Left ventricle myocardium (tissue), 1 donor: Measurements from ENCODE around the genes MAP3K20 and OLA1.

DNA sequence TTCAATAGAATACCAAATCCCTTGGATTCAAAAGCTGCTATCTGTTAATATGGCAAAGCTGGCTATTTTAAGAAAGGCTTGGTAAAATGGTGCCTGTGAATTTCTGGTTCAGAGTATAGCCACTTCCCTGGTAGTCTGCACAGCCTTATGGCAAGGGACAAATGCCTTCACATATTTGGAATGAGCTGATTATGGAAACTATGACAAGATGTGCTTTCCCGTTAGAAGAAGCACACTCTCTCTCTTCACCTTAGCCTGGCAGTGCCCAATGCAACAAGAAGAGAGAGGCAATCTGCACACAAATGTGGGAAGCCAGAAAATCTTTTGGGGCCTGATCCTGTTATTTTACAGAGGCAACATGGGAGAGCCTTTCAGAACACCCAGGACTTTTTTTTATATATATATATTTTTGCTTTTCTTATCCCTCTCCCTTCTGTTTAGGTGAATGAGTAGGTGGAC, 47.5 kb upstream of the MAP3K20 start:
- PRO-cap, result bidirectional peak, plus-strand start at position 261 of the sequence, minus-strand start at position 149 of the sequence

- PRO-cap, result bidirectional peak, plus-strand start at chr2:173076287, minus-strand start at chr2:173075780
These were observed at the start of gene MAP3K20 for GRCh38 chr2:173075608-173076152. Gene MAP3K20, plus strand, starts transcription at chr2:173075846.

- PRO-cap, result no peak
These were observed 138.5 kb downstream of the MAP3K20 start for GRCh38 chr2:173214012-173214604.

- PRO-cap, result no peak
These were observed 72.8 kb upstream of the CDCA7 start for GRCh38 chr2:173281946-173282145.

- PRO-cap, result no peak
These were observed 94.1 kb downstream of the CDCA7 start for GRCh38 chr2:173448833-173449138.

GRCh38 chr2:173463073-173463643, 108.5 kb downstream of the CDCA7 start:
- PRO-cap, result no peak

DNA sequence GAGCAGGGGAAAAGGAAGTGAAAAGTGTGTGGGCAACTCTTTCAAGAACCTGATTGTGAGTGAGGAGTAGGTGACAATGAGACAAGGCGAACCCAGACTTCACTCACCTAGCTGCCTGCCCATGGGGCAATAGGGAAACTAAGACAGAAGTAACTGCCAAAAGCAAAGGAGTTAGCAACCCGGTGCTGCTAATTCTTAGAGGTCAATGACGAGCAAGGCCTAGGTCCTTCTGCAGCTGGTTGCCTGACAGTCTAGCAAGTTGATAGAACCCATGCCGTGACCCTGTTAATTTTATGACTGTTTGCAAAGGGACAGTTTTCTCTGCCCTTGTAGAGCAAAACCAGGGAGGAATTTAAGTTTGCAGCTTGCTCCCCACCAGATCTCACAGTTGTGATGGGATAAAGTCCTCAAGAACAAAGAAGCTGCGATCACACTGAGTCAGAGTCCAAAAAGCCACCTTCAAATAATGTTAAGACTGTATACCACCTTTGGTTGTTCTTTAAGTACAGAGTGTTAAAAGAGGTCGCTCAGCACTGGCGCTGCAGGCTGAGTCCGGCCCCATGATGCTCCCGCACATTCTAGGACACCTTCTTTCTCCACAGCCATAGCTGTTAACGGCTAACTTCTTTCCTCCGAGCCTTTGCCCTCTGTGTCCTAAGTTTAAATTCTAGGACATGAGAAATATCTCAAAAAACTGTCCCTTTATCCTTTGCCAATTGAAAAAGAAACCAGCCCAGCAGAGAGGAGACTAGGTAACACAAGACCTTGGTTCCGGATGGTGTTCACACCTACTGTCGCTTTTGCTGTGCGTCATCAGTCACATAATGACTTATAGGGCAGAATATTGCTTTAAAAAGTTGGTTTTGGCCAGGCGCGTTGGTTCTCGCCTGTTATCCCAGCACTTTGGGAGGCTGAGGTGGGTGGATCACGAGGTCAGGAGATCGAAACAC, 66.5 kb downstream of the SP3 start:
- PRO-cap, result no peak

GRCh38 chr2:173927597-173928359, 37.4 kb downstream of the SP3 start:
- PRO-cap, result no peak

DNA sequence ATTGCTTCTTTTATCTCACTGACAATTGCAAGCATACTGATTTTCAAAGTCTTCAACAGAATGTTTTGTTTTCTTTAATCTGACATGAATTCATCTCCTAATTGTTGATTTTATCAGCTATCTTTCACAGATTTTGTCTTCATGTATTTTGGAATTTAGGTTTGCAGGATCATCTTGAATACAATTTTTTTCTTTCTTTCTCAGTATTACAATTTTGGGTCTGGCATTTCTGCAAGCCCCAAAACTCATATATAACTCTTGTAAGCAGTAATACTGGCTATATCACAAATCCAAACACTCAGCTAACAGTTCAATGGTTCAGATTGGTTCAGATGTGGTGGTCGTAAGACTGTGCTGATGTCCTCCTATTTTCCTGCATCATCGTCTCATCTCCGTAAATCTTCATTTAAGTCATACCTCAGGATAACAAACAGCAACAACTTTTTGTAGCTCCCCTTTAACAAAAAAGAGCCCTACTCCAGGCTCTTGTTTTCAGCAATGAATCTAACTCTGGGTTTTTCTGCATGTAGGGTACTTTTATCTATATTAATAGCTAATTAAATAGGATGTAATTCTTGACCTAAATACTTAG, 17.5 kb downstream of the SP3 start:
- PRO-cap, result no peak

DNA sequence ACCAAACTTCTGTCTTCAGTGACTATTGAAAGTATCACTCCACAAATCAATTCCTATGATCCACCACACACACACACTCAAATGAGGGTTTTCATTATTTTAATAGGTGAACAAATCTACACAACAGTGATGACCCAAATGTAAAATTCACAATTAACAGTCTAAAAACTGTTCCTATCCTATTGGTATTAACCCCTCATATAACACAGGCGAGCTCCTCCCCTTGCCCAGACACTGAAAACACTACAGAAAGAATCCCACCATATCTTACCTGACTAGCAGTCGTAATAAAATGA, 2.5 kb downstream of the SP3 start:
- PRO-cap, result no peak

GRCh38 chr2:173990966-173991206, 25.7 kb upstream of the SP3 start:
- PRO-cap, result no peak

DNA sequence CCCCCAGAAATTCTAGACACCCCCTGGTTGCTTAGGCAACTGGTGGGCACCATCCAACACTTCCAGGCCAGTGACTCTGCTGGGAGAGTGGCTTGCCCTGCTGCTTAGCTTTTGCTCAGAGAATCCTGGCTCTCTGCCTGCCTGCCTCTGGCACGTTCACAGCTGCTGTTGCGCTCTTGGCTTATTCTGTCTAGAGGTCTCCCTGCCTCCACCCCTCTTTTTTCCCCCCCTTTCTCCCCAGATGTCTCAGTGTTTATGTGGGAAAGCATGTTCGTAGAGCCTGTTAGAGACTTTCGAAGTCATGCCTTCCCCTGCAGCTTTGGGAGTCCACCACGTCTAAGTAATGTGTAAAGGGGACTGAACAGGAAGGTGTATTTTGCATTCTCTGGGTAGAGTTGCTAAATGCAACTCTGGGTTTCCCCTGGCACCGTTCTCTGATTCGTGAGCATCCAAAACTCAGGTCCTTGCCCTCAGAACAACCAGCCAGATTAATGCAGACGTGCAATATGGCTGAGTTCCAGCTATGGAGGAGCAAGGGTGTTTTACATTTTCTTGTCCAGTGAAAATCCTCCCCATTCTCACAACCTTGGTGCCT, 26.2 kb upstream of the SP3 start:
- PRO-cap, result no peak

- PRO-cap, result unidirectional peak, minus-strand start at chr2:174024162
These were observed 58.8 kb upstream of the SP3 start for GRCh38 chr2:174023595-174024663.

- PRO-cap, result bidirectional peak, plus-strand start at chr2:174025623, minus-strand start at chr2:174025297
These were observed 60.1 kb upstream of the SP3 start for GRCh38 chr2:174025039-174025939.

GRCh38 chr2:174120978-174121700, 127.2 kb downstream of the OLA1 start:
- PRO-cap, result no peak

DNA sequence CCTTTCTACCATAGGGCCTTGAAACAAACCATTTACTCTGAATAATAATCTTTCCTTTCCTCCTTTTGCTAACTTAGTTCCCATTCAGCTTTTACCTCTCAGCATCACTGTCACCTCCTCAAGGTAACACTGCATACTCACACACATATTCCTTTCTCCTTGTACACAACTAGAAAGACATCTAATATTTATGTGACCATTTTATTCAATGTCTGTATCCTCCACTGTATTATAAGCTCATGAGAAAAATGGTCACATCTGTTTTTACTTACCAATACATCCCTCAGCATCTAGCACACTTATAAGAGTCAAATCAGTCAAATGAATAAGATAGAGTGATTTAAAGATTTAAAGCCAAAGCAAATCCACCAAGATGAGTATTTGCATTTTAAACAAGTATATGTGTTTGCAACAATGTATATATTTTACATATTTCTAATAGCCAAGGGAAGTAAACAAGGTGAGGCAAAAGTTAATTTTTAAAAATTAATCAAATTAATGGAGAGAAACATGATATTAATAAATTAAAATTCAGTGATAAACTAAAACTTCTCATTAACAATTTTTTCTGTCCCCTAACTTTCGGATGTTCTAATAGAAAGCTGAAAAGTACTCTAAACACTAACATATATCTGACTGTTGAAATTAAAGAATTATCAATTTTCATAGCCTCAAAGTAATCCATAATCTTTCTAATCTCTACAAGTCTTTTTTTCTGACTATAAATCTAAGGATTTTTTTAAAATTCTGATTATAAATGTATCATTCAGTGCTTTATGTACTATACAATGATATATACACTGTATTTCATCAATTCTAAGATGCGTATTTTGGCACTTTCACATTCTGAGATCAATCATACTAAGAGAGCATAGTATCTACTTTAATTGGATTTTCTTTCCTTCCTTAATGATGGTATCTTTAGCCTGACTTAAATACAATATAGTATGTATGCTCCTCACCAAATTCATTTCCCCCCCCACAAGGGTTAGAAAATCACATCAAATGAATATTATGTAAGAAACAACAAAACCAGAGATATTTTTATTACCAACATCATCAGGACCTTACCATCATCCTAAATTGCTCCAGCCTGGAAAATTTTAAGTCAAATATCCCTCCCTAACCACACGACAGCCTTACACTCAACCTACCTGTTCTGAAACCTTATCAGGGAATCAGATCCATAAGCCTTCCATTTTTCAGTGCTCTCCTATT, 27.6 kb downstream of the OLA1 start:
- PRO-cap, result no peak

DNA sequence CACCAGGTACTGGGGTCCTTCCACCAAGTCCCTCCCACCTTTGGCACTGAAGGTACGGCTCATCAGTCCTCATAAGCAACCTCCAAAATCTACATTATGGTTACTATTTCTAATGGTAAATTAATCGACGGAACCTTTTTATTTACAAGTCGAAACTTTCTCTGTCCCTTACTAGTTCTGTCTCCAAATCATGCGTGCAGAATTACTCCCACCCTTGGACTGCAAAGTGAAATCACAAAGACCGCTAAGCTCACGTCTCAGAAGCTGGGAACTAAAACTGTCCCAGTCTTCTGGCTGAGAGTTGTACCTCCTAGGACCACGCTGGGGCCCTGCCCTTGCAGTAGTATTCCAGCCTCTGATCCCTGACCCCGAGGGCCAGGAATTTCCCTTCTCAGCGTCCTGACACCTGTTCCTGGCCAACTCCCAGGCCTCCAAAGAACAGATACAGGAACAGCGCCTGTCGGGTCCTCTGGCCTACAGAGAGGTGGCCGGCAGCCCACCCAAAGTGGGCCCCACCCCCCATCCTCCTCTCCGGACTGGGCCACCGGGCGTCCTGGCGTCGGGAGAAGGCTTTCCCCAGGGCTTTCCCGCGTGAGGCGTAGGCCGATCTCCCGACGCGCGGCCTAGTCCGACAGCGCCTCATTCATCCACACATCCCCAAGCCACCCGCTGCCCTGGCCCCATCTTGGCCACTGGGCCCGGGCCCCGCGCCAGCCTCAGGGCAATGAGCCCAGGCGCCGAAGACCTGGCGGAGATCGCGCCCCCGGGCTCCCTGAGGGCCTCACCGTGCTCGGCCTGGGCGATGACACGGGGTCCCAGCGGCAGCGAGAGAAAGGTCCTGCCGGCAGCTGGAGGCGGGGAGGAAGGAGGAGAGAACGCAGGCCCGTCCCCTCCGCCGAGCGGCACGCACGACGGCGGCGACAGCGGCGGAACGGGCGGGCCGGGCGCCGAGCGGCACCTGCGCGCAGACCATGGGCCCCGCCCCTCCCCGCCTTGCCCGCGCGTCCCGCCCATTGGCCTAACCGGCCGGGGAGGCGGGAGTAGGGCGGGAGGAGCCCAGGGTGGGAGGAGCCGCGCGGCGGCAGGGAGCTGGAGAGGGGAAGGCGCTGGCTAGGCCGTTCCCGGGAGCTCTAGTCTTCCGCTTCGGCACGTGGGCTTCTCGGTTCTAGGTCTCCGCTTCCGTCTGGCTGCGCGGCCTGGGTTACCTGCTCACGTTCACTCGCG, at the start of gene OLA1:
Gene OLA1, minus strand, starts transcription at position 866 of the 1,224 bp plus-strand sequence.
- PRO-cap, result bidirectional peak, plus-strand start at position 1,069 of the sequence, minus-strand start at position 807 of the sequence

DNA sequence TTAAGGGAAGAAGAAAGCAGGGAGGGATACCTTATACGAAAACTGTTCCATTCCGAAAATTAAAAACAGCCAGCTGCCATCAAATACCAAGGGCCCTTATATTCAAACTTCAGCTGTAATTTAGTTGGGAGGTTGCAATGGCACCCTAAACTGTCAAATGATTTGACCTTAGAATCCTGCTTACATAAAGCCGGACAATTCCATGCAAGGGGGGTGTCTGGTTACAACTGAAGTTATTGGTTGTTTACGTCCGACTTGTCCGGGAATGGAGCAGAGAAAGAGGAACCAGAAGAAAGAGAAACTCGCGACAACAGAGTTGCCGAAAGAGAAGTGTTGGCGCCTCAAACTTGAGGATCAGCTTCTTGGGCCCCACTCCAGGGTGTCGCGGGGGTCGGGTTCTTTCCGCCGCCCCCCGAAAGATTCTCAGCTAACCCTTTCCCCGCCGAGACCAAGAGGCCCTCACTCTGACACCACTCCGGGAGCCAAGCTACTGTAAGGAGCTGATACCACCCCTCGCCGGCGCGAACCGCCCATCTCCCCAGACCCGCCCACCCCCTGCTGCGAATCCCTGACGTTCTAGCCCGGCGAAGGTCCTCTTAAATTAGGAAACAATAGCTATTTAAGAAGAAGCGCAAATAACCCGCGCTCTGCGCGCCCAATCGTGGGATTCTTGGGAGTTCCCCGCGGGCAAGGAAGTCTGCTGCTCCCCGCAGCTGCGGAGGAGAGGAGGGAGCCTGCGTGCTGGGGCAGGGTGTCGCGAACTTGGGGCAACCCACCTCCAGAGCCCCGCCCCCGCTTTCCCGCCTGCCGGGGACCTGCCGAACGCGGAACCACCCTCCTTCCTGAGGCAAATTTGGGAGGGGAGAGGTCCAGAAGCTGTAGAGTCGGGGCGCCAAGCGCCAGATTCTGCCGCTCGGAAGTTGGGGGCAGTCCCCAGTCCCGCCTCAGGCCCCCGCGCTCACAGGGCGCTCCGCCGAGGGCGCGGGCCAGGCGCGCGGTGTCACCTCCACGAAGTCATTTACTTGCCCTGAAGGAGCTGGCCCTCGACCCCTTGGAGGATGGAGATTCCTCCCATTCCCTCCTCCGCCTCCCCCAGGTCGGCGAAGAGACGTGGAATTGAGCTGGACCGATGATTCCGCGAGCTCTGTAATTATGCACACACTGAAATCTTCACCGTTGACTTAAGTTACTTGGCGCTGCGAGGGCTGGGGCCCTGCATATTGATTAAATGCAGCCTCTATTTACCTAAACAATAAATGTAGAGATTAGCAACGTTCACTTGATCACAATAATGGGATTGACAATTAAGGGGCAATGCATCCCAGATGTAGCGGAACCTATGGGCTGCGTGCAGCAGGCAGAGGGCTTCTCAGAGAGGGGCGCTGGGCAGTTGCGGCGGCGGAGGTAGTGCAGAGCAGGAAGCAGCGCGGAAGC, 8.5 kb upstream of the SP9 start:
- PRO-cap, result no peak

DNA sequence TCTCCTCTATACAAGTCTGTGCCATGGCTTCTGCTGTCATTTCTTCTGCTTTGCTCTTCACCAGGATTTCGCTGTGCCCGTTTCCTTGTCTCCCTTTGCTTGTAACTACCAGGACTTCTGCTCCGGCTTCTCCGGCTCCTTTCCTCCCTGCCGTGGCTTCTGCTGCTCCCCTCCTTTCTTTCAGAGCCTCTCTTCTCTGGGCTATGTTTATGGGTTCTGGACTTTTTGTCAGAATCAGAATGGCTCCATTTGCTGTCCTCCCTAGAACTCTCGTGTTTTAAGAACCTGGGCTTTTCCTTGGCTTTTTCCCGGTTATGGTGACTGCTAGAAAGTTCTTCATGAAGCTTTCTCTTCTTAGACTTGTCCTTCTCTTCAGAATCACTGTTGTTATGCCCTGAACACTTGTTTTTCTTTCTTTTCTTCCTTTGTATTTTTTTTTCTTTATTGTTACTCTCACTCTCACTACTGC, 13.8 kb downstream of the SP9 start:
- PRO-cap, result no peak

DNA sequence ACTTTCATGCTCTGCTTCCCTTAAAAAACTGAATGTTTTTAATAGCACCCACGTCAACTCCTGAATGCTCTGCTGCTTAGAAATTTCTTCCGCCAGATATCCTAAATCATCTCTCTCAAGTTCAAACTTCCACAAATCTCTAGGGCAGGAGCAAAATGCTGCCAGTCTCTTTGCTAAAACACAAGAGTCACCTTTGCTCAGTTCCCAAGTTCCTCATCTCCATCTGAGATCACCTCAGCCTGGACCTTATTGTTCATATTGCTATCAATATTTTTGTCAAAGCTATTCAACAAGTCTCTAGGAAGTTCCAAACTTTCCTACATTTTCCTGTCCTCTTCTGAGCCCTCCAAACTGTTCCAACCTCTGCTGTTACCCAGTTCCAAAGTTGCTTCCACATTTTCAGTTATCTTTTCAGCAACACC, 30.3 kb downstream of the SP9 start:
- PRO-cap, result no peak